Paraaortic lymph node (tissue), 1 donor: Measurements from ENCODE around the genes ATG101 and KRT80.

DNA sequence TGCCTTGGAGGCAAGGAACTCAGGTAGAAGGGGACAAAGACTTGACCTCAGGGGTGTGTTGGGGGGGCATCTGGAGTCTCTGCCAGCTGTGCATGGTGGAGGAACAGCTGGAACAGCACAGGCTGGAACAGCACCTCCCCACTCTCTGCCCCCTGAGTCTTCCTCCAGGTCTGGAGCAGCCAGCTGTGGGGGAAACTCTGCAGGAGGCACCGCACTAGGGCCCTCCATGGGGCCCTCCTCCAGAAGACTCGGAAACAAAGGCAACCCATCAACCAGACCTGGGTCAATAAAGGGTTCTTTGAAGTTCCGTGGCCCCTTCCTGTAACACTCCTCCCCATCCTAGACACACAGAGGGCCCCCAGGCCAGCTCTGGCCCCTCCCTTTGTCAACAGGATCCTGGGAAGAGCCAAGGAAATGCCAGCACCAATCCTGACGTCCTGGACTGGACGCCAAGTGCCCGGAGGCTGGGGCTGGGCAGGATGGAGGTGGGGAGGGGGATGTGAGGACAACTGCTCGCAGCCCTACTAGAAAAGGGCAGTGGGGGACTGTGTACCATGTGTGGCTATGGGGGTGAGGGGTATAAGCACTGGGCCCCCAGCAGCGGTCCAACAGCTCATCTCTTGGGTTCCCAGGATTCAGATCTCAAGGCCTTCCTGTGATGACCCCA, 15.7 kb downstream of the FAIM2 start:
- PRO-cap = no peak

DNA sequence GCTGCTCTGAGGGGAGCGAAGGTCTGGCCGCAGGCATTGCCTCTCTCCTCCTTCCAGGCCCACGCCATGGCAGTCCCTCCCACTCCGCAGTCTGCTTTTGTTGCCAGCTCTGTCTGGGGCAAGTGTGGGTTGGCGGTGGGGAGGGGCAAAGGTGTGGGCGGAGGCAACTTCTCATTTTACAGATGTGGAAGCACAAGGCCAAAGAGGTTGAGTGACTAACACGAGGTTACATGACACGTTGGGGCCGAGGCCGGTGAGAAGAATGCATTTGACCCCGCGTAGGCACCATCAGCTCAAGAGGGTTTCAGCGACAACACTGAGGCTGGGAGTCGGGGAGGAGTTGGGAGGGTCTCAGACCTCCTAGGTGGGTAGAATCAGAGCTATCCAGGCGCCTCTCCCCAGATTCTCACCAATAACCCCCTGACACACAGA, 6.2 kb upstream of the FAIM2 start:
- PRO-cap = no peak

DNA sequence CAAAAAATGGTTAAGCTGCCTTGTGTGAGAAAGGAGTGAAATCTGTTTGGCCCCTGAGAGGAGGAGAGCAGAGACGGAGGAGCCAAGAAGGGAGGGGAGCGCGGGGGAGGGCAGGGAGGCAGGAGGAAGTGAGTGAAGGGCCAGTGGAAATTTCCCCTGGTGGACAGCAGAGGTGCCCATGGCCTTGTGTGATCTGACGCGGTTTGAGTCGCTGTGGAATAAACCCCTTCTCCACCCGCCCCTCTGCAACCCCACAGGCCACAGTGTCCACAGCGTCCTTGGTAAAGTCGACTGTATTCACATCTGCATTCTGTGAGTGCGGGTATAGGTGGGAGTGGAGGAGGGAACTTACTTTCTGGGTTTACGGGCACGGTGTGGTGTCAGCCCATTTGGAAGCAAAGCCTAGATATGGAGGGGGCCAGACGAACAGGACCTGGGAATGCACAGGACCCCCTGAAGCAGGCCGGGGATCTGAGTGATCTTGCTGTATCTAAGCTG, 474 bp upstream of the AQP6 start:
- PRO-cap = unidirectional peak, minus-strand start at position 251 of the sequence

DNA sequence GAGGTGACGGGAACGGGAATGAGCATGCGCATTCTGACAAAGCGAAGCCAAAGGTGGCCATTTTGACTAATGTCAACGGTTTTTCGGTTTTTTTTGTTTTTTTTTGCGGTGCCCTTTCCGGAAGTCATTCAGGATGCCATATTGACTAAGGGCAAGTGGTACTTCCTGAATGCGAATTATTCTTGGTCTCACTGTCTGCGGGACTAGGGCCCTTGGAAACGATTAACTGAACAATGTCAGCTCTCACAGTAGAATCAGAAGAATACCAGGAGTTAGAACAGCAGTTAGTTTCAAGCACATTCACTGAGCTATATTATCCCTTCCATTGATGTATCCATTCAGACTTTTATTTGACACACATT, 261 bp upstream of the RACGAP1 start:
- PRO-cap = no peak

DNA sequence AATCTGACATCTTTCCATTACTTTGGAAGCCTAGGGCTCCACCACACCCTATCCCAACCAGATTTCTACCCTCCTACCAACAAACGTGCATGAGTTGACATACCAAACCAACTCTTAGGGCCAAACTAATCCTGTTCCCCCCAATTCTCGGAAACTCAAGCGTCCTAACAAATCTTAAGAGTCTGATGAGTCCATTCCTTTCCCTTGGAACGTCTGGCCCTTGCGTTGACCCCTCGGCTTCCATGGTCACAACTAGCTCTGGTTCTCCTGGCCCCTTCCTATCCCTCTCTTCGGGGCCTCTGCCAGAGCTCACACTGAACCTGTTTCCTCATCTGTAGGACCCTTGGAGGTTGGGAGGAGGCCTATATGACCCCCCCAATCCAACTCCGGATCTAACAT, 707 bp downstream of the CERS5 start:
- PRO-cap = no peak

- PRO-cap = no peak
These were observed 31.4 kb downstream of the LIMA1 start for GRCh38 chr12:50251826-50252367.

DNA sequence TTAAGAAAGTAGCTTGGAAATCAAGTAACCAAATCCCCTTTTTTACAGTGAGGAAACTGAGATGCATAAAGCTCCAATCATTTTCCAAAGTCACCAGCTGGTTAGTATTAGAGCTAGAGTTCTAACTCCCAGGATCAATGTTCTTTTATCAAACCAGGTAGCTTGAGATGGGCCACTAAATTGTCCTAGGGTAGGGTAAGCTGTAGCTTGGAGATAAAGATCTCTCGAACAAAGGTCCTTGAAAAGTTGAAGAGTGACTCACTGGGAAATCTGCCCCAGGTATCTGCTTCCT, 29.0 kb downstream of the LIMA1 start:
- PRO-cap = no peak

- PRO-cap = no peak
These were observed 17.6 kb downstream of the DIP2B start for GRCh38 chr12:50522331-50522778.

GRCh38 chr12:50619983-50621189, 115.6 kb downstream of the DIP2B start:
- PRO-cap = no peak

- PRO-cap = no peak
These were observed 11.5 kb upstream of the ATF1 start for GRCh38 chr12:50752269-50752885.

GRCh38 chr12:51308005-51308717, 15.8 kb downstream of the BIN2 start:
- PRO-cap = no peak

- PRO-cap = unidirectional peak, plus-strand start at chr12:51550906
These were observed 40.3 kb upstream of the SCN8A start for GRCh38 chr12:51550839-51551069.

DNA sequence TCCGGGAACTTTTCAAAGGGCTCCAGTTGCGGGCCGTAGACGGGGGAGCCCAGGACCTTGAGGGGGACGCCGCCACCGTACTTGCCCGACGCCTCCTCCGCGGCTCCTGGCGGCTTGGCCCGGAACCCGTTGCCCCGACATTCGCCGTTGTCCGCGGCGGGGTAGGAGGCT, 6.5 kb upstream of the TMDD1 start:
- PRO-cap = no peak

DNA sequence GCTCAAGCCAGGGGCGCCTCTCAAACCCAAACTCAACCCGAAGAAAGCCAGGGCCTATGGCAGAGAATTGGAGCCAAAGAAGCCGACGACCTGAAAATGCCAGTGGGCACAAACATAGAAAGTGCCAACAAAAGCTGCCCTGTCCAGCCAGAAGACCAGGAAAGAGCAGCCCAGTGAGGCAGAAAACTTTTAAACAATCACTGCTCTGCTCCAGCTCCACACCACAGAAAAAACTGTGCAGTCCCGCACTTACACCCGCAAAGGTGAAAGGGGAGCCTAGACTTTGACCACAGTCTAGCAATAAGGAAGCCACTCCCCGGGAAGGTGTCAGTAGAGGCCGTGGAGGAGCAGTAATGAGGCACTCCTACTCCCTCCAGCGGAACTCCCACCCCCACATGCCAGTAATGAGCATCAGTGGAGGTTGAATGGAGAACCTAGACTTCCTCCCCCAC, 6.0 kb upstream of the ACVRL1 start:
- PRO-cap = no peak

DNA sequence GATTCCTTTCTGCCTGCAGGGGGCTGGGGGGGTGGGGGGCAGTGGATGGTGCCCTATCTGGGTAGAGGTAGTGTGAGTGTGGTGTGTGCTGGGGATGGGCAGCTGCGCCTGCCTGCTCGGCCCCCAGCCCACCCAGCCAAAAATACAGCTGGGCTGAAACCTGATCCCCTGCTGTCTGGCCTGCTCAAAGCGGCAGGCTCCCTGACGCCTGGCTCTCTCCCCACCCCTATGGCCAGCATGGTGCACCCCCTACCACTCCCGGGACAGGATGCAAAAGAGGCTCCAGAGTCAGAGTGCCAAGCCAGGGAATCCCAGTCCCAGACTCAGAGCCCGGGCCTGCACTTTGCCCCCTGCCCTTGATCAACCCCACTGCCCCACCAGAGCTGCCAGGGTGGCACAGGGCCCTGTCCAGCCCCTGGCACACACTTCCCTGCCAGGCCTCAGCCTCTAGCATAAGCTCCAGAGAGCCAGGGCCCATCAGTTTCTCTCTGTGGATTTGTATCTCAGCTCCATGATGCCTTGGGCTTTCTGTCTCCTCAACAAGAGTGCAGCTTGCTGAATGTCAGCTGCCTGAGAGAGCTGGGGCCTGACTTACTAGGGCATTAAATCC, 13.7 kb downstream of the ACVRL1 start:
- PRO-cap = no peak

DNA sequence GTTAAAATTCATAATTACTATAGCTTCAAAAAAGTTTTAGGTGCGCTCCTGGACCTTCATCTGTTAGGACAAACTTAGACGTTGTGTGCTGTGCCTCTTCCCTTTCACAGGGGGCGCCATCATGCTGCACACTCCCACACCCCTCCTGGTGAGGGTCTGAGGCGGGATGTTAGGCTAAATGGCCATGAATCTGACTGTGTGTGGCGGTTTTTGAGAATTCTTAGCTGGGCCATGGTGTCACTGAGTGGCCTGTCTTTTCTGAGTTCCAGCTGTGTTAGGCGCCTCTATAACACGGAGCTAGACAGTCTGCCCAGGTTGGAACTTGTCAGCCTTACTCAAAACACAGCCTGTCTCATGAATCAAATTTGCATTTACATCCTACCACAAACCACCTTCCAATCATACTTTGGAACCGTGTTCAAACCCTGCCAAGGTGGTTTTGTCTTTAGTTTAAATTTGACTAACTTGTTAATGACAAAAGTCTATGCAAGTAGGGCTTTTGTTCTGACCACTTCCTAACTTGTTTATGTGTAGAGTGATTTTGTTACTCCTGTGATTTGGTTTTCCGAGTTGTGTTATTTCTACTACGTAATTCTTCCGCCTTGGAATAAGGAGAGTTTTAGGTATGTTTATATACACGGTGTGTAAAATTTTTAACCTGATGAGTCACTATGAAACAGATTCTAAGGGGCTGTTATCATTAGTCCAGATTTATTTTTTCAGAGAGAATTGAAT, 19.5 kb downstream of the ACVR1B start:
- PRO-cap = no peak

DNA sequence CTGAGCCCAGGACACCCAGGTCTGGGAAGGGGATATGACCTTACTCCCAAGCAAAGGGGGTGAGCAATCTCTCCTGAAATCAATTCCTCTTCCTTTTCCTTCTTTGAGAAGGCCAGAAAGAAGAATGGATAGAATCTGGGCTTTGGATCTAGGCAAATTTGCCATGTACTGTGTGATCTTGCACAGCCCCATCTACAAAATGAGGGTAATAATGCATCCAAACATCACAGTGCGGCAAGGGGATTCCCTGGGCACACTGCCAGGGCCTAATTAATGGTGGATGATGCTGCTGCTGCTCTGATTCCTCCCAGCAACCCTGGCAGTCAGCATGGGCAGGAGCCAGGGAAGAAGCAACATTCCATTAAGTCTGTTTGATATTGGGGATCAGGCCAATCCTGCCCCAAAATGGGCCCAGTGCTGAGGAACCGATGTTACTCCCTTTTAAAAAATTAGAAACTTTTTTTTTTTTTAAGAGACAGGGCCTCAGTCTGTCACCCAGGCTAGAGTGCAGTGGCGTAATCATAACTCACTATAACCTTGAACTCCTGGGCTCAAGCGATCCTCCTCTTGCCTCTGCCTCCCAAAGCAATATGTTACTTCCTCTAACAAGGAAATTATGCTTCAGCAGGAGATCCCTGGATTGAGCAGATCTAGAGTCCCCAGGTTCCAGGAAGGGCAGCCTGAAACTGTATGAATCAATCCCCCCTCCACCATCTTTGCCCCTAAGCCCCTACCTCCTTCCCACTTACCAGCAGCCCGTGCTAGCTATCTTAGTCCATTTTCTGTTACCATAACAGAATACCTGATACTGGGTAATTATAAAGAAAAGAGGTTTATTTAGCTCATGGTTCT, 4.6 kb downstream of the TAMALIN start:
- PRO-cap = no peak

- PRO-cap = no peak
These were observed 2.2 kb downstream of the NR4A1 start for GRCh38 chr12:52053487-52053777.

DNA sequence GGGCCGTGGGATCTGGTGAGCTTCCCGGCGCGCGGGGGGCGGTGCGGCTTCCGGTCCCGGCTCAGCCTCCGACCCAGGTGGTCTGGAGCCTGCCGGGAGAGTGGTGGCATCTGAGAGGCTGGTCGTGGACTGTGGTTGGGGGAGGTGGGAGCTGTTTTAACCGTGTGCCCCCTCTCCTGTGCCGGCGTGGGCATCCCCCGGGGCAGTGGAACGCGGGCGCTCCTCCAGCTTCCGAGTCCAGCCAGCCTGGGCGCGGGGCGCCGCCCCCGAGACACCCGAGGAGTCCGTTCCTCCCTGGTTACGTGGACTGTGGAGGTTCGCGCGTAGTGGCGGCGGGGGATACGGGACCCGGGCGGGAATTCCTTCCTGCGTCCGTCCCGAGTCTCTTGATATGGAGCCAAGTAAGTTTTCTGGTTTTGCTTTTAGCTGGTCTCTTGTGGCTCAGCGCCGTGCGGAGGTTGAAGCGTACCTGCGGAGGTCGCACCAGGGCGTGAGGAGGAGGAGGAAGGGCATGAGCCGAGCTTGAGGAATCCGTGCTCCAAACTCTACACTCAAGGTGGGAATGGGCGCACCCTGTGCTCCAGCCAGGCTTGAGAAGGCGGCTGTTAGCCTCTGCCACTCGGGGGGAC, at the start of gene ATG101:
Gene ATG101 (plus strand): TSS at position 51 of the 629 bp plus-strand sequence.
- PRO-cap = bidirectional peak, plus-strand start at position 76 of the sequence, minus-strand start outside the sequence

DNA sequence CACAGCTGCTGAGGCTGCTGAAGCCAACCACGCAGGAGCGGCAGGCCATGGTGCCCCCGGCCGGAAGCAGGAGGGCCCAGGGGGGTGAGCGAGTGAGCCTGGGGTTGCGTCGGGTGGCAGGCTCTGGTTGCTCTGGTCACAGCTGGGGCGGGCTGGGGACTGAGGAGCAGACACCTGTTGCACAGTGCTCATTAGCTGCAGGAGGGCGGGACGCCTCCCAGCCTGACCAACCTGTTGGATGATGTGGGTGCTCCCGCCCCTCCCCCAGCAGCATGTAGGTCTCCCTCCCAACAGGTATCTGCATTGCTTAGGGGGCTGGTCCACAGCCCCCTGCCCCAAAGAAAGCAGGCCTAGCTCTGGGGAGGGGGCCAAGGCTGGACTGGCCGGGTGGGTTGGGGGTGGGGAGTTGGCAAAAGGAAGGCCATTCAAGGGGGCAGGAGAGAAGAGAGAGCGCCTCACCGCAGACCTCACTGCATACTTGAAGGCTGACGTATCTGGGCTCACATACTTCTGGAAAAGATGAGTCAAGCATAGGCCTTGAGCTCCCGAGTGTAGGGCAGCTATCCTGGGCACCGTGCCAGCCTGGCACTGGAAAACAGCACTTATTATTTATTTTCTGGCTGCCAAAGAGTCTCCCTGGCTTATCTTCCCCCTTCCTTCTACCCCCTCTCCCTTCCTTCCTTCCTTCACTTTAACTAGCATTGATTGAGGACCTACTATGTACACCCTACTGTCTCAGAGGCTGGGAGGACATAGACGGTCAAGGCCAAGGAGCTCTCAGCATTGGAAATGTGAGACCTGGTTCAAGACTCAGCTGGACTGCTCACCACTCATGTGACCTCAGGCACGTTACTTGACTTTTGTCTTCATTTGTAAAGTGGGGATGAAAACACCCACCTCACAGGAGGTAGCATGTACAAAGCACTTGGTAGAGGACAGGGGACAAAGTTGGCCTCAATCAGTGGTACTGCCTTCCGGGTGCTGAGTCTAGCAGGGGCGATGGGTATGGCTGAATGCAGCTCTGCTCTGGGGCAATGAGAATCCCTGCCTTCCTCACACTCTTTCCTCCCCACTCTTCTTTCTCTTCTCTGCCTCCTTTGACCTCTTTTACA, at the start of gene KRT80:
Gene KRT80 (minus strand): TSS at position 161 of the 1,112 bp plus-strand sequence.
- PRO-cap = no peak